ENCODE measurements around a stretch of chr12.

DNA sequence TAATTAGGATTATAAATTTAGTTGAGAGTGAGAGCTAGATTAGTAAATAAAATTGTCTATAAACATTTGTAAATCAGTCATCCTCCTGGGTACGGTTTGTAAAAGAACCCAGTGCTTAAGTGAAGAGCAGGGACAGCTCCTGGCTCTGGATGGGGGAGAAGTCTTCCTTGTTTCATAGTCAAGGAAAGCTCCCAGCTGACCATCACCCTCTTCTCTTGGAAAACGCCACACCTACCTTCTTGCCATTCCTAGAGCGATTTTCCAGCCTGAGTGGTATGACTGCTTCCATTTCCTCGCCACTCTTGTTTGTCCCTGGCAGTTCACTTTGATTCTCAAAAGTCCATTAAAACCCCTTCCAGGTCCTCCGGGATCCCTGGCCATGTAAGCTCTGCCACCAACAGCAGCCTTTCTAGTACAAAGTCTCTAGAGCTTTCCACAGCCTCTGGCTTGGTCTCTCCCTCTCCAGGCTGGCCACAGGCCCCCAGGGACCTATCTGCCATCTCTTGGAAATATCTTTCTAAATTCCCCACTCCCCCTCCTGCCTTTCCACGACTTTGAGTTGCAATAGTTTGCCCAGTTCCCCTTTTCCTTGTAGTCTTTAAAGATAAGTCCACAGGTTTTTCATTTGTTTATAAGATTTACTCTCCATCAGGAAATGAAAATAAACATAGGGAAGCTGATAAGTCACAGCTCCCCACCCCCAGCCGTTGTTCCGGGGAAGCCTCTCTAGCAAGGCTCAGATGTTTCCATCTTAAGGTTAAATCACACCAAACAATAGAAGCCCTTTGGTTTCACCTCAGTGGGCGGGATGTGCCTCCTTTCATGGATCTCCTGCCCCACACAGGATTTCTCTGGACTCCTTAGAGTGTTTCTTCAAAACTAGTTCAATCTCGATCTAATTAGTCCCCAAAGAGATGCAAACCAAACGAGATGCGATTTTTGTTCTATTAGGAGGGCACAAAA lies 42.8 kb upstream of the SINHCAF start:
- PRO-cap = no peak
- RAMPAGE, long total RNA, 3 experiments = no peak in any of the 3 experiments

DNA sequence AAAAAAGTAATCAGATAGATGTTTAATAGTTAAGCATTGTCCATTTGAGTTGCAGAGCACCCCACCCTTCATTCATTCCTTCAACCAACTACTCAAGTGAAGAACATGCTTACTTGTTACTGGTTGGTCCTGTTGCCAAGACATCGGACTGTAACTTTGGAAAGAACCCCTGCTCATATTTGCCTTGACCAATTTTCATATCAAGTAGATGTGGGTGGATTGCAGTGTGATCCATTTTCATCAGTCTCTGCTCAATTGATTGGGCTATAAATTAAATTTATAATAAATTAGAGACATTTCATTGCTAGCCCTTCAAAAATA lies 116.7 kb upstream of the SINHCAF start:
- PRO-cap = no peak
- RAMPAGE, long total RNA, 3 experiments = no peak in any of the 3 experiments

GRCh38 chr12:31570861-31571344 lies 20.0 kb downstream of the DENND5B start:
- PRO-cap = no peak
- RAMPAGE, long total RNA, 3 experiments = no peak in any of the 3 experiments

DNA sequence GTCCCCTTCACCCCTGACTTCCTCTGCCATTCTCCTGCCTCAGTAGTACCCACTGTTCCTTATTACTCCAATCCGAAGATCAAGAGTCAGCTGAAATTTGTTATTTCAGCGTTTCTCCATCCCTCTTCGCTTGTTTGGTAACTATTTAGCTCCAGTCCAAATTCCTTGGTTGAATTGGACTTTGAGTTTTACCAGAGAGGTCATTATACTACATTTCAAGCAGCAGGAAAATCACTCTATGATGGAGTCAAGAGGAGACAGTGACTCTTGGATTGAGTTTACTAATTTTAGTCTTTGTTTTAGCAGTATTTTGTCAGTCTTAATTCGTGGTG lies 4.6 kb downstream of the ETFBKMT start:
- PRO-cap = no peak
- RAMPAGE, long total RNA, 3 experiments = no peak in any of the 3 experiments

DNA sequence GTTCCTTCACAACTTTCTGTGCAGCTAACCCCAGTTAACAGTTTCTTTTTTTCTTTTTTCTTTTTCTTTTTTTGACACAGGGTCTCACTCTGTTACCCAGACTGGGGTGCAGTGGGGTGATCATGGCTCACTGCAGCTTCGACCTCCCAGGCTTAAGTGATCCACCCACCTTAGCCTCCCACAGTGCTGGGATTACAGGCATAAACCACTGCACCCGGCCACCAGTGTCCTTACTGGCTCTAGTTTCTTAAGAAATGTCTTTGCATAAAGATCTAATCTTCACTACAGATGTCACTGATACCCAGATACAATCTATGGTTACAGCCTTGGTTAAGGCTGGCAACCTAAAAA lies 27.4 kb downstream of the ETFBKMT start:
- PRO-cap = no peak
- RAMPAGE, long total RNA, 3 experiments = no peak in any of the 3 experiments

DNA sequence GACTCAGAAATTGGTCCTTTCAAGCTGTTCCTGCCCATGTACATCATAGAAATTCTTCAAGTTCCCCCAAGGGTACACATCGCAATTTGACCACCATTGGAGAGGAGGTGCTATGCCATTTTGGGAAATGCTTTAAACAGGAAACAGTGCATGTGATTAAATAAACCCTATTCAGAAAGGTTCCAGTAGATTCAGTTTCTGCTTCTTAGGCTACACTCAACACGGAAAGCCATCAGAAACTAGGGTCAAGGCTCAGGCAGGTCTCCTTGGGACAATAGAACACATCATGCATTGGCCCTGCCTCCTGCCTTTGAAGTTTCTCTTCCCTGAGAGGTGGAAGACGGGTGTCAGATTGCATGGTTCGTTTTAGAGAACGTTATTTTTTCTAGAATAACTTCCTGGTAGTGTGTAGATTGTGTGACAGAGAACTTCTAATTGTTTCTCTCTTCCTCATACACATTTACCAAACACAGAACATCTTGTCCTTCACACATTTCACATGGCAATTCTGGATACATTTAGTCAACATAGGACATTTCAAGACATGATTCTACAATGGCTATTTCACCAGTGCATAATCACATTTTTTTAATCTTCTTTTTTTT lies 43.1 kb upstream of the H3-5 start:
- PRO-cap = no peak
- RAMPAGE, long total RNA, 3 experiments = no peak in any of the 3 experiments

GRCh38 chr12:31981528-31982734 lies 22.7 kb downstream of the RESF1 start:
- PRO-cap = no peak
- RAMPAGE, long total RNA, 3 experiments = no peak in any of the 3 experiments

- PRO-cap = no peak
- RAMPAGE, long total RNA, 3 experiments = no peak in any of the 3 experiments
These were observed 32.1 kb downstream of the BICD1 start for GRCh38 chr12:32138509-32139428.

GRCh38 chr12:32264905-32265580 lies 134.3 kb upstream of the FGD4 start:
- PRO-cap = no peak
- RAMPAGE, long total RNA, 3 experiments = no peak in any of the 3 experiments

- PRO-cap = no peak
- RAMPAGE, long total RNA, 3 experiments = no peak in any of the 3 experiments
These were observed 94.0 kb downstream of the FGD4 start for GRCh38 chr12:32493143-32494006.

- PRO-cap = no peak
- RAMPAGE, long total RNA, 3 experiments = no peak in any of the 3 experiments
These were observed 95.2 kb downstream of the FGD4 start for GRCh38 chr12:32494435-32495072.

GRCh38 chr12:32533958-32534611 lies 134.7 kb downstream of the FGD4 start:
- PRO-cap = unidirectional peak, plus-strand start at chr12:32534100; bidirectional peak, plus-strand start at chr12:32534295, minus-strand start at chr12:32534259
- RAMPAGE, long total RNA, 3 experiments = start-site peak on the plus strand in 1 of 3 experiments, at chr12:32534291-32534366 at its widest, 73 reads per replicate

DNA sequence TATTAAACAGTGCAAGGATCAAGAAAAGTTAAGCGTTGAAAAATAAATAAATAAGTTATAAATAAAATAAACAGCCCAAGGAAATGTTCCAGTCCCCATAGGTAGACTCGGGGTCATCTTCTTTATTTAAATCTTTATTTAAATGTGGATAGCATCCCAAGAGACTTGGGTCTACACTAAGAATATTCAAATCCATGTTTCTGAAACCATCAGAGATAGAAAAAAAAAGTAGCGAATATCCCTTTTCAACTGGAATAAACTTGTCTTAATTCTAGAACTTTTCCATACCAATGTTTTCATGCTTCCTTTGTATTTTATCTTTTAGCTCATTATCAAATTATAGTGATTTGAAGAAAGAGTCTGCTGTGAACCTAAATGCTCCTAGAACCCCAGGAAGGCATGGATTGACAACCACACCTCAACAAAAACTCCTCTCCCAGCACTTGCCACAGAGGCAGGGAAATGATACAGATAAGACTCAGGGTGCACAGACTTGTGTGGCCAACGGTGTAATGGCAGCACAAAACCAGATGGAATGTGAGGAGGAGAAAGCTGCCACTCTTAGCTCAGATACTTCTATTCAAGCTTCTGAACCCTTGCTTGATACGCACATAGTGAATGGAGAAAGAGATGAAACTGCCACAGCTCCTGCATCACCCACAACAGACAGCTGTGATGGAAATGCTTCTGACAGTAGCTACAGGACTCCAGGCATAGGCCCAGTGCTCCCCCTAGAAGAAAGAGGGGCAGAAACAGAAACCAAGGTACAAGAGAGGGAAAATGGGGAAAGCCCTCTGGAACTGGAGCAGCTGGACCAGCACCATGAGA lies 97.3 kb upstream of the DNM1L start:
- PRO-cap = no peak
- RAMPAGE, long total RNA, 3 experiments = no peak in any of the 3 experiments

DNA sequence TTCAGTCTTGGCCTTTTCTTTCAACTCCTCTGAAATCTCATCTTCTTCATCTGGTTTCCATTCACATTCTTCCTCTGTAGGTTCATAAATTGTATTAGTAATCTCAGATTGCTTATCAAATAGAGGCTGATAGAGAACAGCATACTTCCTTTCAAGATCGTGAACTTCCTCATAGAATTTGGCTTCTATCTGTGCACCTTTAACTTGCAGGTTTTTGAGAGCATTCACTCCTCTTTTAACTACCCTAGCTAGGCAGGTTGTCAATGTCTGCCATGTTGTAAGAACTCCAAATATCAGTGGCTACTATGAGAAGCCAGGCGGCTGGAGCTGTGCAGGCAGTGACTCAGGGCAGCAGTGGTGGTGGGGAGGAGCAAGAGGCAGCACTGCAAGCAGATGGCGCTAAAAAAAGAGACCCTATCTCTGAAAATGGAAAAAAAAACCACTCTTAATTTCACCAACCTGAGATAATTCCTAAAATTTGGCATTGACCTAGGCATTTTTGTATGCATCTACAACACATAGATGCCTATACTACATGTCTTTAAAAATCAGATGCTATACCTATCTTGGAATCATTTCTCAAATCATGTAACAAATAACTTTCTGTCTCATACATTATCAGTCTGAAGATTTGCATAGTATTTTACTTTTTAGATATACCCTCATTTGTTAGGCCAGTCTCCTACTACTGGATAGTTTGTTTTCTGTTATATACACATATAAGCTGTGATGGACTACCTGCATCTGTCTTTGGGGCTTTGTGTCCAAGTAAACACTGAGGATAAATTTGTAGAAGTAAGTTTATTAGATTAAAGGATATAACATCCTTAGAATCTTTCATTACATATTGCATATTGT lies 28.4 kb downstream of the YARS2 start:
- PRO-cap = unidirectional peak, minus-strand start at position 408 of the sequence
- RAMPAGE, long total RNA, 3 experiments = no peak in any of the 3 experiments

DNA sequence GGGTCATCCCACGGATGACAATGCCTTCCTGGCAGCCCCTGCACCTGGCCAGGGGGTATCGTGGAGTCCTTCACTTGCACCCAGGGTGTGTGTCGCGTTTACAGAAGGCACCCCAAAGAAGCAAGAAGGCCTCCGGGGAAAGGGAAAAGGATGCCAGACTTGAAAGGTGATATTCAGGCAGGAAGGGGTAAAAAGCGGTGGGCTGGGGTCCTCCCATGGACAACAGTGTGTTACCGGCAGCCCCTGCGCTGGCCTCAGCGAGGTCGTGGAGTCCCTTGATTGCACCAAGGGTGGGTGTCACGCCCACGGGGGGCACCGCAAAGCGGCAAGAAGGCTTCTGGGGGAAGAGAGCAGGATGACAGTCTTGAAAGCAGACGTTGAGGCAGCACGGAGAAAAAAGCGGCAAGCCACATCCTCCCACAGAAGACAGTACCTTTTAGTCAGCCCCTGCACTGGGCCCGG lies 162.6 kb upstream of the ALG10B start:
- PRO-cap = no peak
- RAMPAGE, long total RNA, 3 experiments = no peak in any of the 3 experiments

DNA sequence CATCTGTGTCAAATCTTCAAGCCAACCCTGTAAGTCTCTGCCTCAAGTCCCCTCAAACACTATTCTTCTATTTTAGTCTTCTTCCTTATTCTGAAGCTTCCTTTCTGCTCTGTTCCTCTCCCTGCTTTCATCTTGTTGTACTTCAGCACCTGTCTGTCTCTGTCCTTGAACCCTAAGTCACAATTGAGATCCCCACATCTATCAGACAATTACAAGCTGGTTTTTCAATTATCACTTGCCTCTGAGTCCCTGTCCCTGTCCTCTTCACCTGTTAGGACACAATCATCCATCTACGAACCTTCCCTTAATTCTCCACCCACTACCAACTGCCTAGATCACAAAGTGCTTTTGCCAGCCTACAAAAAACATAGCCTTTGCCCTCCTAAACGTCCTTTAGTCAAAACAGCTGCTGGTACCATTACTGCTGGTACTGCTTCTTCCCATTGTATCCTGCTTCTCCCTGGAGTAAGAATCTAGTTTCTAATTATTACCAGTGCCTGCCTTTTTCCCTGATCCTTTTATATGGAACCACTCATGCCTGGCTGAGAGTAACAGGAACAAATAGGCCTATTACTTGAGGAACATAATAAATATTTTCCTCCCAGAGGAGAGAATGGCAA lies 82.1 kb downstream of the CPNE8 start:
- PRO-cap = no peak
- RAMPAGE, long total RNA, 3 experiments = no peak in any of the 3 experiments

- PRO-cap = no peak
- RAMPAGE, long total RNA, 3 experiments = no peak in any of the 3 experiments
These were observed 10.1 kb downstream of the CPNE8 start for GRCh38 chr12:38895242-38895775.

- PRO-cap = no peak
- RAMPAGE, long total RNA, 3 experiments = no peak in any of the 3 experiments
These were observed 551 bp upstream of the CPNE8 start for GRCh38 chr12:38905850-38906433.

GRCh38 chr12:39145014-39145829 lies 239.8 kb upstream of the CPNE8 start:
- PRO-cap = unidirectional peak, plus-strand start at chr12:39145389
- RAMPAGE, long total RNA, 3 experiments = no peak in any of the 3 experiments

GRCh38 chr12:39327569-39327910 lies 115.4 kb downstream of the KIF21A start:
- PRO-cap = no peak
- RAMPAGE, long total RNA, 3 experiments = no peak in any of the 3 experiments

All from subcutaneous adipose tissue (tissue), 3 donors.